Skeletal muscle satellite cell (primary cell): ENCODE measurements around the genes ATPAF2 and LLGL1.

- CAGE, long polyA plus RNA, result start-site peak on the minus strand at chr17:18039091-18039104, 27 and 18 reads in 2 replicates; start-site peak on the minus strand at chr17:18039160-18039171, 293 and 214 reads in 2 replicates
Observed at GRCh38 chr17:18038774-18039257, at the start of gene ATPAF2. TSS of gene ATPAF2 (minus strand) at chr17:18039168.

GRCh38 chr17:18108794-18109063 lies 173 bp downstream of the MYO15A start:
- CAGE, long polyA plus RNA, result no peak

DNA sequence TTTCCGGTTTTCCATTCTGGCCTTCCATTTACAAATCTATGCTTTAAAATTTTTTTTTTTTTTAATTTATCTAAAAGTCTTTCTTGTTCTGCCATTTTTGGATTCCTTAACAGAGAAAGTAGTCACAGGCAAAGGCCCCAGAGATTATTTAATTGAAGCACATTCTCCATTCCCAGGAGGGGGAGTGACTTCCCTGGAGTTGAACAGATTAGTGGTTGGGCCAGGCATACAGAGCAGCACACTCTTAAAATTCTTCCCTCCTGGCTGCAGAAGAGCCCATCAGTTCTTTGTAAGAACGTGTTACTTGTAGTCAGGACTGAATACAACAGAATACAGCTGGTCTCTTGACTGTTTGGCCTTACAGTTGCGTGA lies 1.7 kb downstream of the ALKBH5 start:
- CAGE, long polyA plus RNA, result no peak

DNA sequence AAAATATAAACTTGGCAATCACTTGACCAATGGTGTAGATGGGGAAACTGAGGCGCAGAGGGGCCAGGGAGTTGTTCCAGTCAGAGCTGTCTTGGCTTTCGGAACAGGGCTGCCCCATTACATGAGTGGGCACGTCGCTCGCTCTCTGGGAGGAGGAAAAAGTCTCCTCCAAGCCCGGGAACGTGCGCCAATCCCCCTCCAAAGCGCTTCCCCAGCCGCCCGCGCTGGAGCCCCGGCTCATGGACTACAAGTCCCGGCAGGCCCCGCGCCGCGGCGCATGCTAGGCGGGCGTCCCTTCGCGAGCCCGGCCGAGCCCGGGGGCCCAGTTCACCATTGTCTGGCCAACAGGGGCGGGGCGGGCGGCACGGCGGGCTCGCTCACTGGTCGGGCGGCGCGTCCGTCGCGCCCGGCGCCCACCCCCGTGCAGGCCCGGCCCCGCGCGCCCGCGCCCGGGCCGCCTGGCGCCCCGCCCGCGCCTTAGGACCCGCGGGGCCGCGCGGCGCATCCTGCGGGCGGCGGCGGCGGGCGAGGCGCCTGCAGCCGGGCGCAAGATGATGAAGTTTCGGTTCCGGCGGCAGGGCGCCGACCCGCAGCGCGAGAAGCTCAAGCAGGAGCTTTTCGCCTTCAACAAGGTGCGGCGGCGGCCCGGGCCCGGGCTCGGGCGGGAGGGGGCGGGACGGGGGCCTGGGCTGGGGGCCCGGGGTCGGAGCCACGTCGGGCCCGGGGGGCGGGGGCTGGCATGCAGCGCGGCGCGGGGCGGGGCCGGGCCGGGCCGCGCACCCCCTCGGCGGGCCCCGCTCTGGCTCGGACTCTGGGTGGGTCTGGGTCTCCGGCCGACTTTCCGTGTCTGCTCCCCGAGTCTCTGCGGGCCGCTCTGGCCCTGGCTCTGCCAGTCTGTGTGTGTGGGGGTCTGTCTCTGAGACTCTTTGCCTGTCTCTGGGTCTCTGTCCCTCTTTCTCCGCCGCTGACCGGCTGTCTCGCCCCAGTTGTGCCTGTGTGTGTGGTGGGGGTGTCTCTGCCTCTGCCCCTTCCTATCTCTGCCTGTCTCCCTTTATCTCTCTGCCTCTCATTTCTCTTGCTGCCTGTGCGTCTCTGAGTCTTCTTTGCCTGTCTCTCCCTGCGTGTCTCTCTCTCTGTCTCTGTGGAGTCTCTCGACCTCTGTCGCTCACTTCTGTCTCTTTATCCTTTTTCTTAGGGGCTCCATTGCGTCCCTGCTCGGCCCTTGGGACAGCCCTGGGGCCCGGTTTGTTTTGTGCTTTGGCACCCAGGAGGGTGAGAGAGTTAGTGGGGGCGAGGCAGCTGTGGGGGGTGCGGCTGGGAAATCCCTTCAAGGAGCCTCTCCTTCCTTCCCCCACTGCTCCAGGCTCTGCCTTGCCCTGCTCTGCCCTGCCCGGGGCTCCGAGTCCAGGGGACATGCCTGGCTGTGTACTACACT lies at the start of gene LLGL1:
TSS of gene LLGL1 (plus strand) at position 504 of the 1,435 bp plus-strand sequence.
- CAGE, long polyA plus RNA, result no peak

GRCh38 chr17:18250377-18250998 lies 8.1 kb downstream of the FLII start:
- CAGE, long polyA plus RNA, result no peak

DNA sequence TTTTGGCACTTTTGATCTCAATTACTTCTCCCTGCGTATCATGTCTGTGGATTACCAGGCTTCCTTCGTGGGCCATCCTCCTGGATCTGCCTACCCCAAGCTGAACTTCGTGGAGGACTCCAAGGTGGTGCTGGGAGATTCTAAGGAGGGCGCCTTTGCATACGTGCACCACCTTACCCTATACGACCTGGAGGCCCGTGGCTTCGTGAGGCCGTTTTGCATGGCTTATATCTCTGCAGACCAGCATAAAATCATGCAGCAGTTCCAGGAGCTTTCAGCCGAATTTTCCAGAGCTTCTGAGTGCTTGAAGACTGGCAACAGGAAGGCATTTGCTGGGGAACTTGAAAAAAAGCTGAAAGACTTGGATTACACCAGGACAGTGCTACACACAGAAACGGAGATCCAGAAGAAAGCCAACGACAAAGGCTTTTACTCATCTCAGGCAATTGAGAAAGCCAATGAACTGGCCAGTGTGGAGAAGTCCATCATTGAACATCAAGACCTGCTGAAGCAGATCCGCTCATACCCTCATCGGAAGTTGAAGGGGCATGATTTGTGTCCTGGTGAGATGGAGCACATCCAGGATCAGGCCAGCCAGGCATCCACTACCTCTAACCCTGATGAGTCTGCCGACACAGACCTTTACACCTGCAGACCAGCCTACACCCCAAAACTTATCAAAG lies 1.1 kb downstream of the SMCR8 start:
- CAGE, long polyA plus RNA, result no peak

- CAGE, long polyA plus RNA, result no peak
Observed at GRCh38 chr17:18355690-18356125, 7.6 kb downstream of the SHMT1 start.

- CAGE, long polyA plus RNA, result no peak
Observed at GRCh38 chr17:18718659-18719264, 25.1 kb upstream of the FBXW10 start.

GRCh38 chr17:18967137-18967704 lies 15.3 kb downstream of the SLC5A10 start:
- CAGE, long polyA plus RNA, result no peak

GRCh38 chr17:18994015-18994587 lies 10.5 kb downstream of the FAM83G start:
- CAGE, long polyA plus RNA, result no peak

GRCh38 chr17:19000402-19001401 lies 3.9 kb downstream of the FAM83G start:
- CAGE, long polyA plus RNA, result no peak

DNA sequence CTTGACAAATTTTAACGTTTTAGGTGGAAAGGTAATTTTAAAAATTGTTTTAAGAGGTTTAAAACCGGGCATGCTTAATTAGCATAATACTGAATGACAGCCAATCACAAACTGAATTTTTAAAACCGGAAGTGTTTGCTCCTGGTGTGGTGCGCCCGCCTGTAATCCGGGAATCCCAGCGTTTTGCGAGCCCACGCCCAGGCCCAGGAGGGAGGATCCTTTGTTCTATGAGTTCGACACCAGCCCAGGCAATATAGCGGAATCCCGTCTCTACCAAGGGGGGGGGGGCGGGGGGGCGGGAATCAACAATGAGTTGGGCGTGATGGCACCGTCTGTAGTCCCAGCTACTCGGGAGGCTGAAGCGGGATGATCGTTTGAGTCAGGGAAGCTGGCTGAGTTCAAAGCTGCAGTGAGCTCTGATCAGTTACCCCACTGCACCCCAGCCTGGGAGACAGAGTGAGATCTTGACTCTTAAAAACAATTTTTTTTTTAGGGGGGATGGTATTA lies 17.6 kb upstream of the GRAP start:
- CAGE, long polyA plus RNA, result no peak

DNA sequence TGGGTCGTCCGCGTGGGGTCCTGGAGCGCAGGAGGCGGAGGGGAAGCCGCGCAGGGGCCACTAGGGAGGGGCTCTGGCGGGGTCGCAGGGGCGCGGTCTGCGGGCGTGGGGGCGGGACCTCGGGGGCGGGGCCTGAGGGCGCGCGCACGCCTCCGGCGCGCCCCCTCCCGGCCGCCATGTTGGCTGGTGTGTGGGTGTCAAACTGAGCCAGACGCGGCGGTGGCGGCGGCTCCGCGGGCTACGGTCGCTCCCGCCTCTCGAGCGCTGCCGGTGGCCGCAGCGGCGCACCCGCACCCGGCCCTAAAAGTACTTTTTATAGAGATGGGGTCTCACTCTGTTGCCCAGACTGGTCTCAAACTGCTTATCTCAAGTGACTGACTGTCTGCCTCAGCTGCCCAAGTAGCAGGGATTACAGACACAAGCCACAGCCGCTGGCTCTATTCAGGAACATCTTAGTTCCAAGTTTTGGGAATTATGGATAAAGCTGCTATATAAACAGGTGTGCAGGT lies 16.3 kb upstream of the GRAPL start:
- CAGE, long polyA plus RNA, result no peak

DNA sequence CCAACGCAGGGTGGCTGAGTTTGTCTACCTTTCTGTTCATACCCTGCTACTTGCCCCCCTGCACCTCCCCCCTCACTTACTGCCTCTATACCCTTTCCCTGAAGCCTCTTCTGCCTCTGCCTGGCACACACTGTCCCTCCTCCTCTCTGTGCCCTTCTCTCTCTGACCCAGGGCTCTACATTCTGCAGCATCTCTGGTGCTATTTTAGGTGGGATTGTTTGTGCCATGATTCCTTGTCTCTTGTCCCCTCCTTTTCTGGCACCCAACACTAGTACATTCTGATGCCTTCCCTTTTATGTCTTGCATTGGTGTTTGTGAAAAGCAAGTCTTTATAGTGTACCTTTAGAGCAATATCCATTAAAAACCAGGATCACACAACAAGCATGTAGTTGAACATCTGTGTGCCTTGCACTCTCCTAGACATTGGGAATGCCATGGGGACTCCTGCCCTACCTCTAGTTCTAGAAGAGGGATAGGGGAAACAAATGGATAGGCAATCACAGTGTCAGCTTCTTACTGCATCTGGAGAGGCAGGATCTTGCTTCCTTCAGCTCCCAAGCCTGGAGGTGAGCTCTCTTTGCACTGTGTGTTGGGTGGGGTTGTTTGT lies 13.7 kb downstream of the EPN2 start:
- CAGE, long polyA plus RNA, result no peak

- CAGE, long polyA plus RNA, result no peak
Observed at GRCh38 chr17:19316850-19317061, 45.8 kb downstream of the B9D1 start.

- CAGE, long polyA plus RNA, result no peak
Observed at GRCh38 chr17:19322828-19323632, 39.5 kb downstream of the B9D1 start.

- CAGE, long polyA plus RNA, result no peak
Observed at GRCh38 chr17:19337709-19338515, 24.6 kb downstream of the B9D1 start.

DNA sequence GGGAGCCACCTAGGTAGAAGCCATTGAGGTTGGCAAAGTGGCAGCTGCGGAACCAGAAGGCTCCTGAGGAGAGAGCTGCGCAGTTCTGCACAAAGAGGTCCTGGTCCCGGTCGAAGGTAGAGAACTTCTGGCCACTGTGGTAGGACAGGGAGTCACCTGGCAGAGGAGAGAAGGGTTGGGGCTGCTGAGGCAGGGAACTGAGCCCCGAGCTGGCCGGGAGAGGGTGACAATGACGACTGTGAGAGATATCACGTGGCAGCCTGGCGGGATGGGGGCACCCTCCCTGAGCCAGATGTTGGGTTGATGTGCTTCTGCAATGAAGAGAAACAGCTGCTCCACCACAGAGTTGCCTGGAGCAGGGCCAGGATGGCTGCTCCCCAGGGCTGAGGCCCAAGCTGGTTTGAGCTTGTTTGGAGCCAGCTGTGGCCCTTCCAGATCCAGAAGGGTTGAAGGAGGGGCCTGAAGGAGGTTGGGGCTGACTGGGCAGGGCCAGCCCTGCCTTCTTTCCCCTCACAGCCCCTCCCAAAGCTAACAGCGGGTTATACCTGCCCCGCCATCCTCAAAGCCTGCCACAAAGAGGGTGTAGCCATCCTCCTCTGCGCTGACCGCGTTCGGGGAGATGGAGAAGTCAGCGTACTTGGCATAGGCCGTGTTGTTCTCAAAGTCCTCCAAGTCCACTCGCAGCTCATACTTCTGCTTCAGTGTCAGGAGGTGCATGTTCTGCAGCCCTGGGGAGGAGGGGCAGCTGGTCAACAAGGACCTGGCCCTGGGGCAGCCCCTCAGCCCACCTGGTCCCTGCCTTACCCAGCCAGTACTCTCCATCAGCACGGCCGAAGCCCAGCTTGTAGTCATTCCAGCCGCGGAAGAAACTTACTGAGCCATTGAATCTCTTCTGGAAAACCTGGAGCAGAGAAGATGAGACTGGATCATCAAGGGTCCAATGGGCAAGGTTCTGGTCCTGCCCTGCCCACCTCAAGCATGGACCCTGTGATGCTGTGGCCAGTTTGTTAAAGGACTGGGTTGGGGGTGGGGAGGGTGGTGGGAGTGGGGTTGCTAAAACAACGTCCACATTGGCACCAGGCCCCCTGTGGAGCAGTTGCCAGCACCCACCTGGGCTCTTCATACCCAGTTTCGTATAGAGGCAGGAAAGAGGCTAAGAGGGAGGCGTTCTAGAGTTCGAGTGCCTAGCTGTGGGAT lies 2.0 kb downstream of the MFAP4 start:
- CAGE, long polyA plus RNA, result no peak

DNA sequence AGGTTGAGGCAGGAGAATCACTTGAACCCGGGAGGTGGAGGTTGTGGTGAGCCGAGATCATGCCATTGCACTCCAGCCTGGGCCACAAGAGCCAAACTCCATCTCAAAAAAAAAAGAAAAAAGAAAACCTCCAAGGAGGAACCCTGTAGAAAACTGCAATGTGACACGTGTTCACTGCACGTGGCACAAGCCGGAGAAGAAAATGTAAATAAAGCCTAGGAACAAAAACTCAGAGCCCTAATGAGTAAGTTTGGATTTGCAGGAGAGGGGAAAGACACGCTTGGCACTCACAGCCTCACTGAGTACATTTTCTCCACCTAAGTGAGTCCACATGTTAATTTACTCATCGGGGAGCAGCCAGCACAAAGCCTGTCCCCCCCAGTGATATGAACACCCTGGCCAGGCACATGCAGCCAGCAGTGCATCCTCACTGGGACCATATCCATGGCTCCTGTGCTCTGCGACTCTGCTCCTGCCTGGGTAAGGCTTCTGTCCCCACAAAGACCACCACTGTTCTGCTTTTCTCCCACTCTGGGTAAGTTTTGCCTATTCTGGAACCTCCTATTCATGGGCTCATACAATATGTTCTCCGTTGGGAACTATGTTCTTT lies 53.0 kb downstream of the RNF112 start:
- CAGE, long polyA plus RNA, result no peak

DNA sequence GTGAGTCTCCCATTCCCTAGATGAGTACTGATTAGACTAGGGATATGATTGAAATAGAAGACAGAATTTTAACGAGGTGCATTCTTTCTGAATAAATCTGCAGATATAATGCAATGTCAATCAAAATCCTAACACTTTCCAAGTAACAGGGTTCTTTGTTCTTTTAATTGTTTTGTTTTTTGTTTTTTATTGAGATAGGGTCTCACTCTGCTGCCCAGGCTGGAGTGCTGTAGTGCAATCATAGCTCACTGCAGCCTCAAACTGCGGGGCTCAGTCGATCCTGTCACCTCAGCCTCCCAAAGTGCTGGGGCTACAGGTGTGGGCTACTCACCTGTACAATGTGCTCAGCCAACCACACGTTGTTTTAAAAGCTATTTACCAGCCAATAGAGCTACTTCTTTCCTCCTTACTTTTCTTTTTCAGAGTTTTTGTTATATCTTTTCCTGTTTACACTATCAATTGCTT lies 2.5 kb upstream of the SLC47A1 start:
- CAGE, long polyA plus RNA, result no peak